Gallbladder (tissue), 1 donor: ENCODE results near the genes CHURC1 and FNTB.

GRCh38 chr14:64569082-64569430 is 19.3 kb downstream of the PPP1R36 start:
- PRO-cap, result no peak

- PRO-cap, result no peak
Observed at GRCh38 chr14:64648524-64648933, 55.7 kb upstream of the PLEKHG3 start.

DNA sequence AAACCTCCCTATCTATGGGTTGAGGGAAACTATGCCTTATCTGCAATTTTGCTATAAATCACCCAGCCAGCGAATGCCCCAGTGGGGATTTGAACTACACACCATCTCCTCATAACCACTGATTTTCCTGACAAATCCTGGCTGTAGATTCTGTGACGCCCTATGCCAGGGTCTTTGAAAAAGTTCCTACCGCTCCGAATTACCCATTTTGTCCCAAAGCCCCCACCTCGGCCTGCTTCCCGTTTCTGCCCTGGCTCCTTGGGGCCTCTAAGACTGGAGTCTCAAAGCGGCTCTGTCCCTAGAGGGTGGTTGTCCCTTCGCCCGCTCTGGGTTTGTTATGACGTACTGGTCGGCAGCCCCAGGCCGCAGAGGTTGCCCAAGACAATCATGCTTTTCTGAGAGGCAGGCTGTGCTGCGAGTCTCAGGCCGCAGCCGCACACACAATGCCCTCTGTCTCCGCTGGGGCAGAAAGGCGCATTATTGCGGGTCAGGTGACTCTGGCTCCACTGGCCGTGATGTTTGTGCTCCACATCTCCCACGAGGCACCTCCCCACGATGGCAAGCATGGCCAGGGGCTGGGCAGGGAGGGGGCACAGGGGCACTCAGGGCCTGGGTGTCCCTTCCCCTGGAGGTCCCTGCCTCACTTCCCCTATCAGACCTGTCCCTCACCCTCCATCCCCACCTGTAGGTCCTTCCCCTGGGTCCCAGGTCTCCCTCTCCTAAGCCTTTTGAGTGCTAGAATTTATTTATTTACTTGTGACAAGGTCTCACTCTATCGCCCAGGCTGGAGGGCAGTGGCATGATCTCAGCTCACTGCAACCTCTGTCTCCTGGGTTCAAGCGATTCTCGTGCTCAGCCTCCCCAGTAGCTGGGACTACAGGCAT is 21.0 kb upstream of the PLEKHG3 start:
- PRO-cap, result no peak

DNA sequence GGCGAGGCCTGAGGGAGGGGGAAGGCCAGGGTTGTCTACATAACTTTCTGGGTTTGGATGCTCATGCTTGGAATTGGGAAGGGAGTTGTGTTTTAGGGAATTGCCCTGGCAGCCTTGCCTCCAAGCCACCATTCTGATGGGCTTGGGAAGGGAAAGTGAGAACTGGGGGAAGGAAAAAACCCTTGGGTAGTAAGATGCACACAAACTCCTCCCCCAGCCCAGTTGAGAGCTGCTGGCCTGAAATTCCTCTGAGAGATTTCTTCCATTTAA is 13.0 kb downstream of the PLEKHG3 start:
- PRO-cap, result no peak

DNA sequence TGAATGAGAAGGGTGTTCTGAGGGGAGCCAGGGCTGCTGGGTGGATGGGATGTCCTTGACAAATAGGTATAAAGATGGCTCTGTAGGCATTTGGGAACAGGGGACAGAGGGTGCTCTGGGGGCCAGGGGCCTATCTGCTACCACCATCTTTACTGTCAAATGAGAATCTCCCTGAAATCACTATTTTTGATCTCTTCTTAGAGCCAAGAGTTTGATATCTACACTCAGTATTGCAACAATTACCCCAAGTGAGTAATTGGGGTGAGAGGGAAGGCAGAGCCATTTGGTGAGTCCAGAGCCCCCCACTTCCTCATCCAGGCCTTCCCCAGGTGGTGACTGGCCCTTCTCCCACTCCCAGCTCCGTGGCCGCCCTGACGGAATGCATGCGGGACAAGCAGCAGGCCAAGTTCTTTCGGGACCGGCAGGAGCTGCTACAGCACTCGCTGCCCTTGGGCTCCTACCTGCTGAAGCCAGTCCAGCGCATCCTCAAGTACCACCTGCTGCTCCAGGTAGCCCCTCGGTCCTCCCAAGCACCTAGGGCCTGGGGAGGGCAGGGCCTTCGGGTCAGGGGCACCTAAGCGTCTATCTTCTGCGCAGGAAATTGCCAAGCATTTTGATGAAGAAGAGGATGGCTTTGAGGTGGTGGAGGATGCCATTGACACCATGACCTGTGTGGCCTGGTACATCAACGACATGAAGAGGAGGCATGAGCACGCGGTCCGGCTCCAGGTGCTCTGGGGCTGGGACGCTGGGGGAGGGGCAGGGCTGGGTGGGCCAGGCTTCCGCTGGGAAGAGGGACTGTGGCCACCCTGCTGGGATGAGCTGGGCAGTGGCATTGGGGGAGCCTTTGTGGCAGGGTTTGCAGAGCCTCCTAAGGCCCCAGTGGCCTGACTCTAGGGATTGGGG is 26.5 kb downstream of the PLEKHG3 start:
- PRO-cap, result no peak

DNA sequence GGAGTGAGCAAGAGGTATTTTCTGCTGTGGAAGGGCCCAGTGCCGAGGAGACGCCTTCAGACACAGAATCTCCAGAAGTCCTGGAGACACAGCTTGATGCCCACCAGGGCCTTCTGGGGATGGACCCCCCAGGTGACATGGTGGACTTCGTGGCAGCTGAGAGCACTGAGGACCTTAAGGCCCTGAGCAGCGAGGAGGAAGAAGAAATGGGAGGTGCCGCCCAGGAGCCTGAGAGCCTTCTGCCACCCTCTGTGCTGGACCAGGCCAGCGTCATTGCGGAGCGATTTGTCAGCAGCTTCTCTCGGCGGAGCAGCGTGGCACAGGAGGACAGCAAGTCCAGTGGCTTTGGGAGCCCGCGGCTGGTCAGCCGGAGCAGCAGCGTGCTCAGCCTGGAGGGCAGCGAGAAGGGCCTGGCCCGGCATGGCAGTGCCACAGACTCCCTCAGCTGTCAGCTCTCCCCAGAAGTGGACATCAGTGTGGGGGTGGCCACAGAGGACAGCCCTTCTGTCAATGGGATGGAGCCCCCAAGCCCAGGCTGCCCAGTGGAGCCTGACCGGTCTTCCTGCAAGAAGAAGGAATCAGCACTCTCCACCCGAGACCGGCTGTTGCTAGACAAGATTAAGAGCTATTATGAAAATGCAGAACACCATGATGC is 37.0 kb downstream of the PLEKHG3 start:
- PRO-cap, result no peak

- PRO-cap, result no peak
Observed at GRCh38 chr14:64748538-64749297, 44.5 kb downstream of the PLEKHG3 start.

DNA sequence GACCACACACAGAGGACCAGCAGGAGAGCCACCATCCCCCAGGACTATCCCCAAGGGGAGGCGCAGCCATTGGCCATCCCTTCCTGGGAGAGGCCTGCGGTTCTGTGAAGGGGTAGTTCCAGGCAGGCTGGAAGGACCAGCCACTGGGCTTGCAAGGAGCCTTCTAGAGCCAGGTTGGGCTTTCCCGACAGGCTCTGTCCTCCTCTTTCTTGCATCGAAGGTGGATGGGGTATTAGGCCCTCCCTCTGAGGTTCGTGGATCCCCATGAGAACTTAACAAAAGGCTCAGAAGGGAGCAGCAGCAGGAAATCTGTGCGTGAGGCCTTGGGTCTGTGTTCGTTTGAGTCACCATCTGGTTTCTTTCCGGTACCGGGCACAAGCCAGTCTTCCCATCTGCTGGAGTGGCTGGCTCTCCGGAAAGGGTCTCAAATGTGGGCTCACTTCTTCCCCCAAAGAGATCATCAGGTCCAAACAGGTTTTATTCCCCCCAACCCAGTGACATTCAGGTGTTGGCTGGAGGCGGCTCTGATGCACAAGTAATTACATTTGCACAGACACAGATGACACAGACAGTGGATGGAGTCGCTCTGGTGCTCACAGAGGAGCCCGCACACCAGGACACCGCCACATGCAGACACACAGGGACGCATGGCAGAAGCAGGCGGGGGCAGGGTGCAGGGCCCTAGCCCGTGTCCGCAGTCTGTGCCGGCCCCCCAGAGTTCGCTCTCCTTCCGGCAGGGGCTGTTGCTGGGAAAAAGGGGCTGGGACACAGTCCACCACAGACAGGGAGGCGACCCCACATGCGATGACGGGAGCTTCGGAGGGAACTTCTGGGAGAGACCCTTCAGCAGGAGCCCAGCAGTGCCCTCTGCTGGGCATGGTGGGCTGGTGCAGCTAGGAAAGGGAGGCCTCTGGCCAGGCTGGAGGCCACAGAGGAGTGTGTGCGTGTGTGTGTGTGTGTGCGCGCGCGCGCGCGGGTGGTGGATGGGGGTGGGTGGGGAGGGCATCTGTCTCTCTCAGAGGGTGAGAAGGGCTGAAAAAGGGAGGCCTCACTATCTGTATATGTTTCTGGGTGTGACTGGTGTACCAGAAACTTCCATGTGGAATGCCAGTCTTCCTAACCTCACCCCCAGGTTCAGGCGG is 60.2 kb downstream of the PLEKHG3 start:
- PRO-cap, result no peak

DNA sequence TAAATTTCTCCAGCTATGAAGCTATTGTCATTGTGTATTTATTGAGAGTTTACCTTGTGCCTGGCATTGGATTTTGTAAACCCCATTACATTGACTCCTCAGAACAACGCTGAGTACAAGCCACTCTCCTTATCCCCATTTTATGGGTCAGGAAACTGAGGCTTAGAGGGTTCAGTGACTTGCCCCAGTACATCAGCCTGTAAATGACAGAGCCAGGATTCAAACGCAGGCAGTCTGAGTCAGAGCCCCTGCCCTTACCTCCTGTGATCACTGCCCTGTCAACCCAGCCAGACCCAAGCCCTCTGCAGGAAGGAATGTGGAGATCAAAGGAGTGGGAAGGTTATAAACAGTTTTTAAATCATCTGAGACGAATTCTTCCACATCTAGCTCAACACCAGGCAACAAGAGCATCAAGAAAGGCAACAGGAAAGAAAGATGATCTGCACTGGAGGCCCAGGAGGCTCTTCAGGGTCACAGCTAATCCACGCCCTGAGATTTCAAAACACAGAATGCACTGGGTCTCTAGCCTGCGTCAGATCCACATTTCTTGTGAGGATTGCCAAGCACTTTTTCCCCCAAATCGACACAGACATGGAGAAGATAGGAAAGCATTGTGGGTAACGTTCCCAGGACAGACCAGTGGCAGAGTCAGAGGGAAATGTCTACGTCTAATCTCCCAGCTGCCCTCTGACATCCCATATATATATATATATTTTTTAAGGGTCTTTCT is 38.5 kb downstream of the SPTB start:
- PRO-cap, result no peak

DNA sequence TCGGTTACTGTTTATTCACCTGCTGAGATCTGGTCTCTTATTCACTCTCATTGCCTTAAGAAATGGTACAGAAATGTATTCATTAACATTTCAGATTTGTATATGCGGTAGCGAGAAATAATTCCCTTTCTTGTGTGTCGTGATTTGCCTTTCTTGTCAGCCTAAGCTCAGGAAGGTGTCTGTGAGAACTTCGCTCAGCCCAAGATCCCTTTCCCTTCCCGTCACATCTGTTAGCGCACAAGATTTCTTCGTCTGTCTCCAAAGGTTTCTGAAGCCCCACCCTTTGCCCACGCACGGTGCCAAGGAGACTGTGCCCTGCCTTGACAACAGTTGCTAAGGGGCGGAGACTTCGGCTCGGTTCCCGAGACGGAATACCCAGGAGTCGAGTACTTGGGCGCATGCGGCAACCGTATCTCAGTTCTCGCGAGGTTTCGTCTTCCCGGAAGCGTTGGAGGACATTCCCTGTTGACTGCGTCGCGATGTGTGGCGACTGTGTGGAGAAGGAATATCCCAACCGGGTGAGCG is at the start of gene CHURC1:
Gene CHURC1 (plus strand): TSS at position 439 of the 525 bp plus-strand sequence.
- PRO-cap, result bidirectional peak, plus-strand start at position 442 of the sequence, minus-strand start at position 212 of the sequence

DNA sequence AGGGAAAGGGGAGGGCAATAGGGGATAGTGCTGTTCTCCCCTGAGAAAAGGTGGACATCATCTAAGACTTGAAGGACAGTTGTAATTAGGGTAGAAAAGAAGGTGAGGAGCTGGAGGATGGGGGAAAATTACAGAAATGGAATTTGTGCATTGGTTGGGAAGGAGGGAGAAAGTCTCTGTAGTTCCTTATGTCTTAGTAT is 1.1 kb downstream of the CHURC1 start:
- PRO-cap, result no peak

DNA sequence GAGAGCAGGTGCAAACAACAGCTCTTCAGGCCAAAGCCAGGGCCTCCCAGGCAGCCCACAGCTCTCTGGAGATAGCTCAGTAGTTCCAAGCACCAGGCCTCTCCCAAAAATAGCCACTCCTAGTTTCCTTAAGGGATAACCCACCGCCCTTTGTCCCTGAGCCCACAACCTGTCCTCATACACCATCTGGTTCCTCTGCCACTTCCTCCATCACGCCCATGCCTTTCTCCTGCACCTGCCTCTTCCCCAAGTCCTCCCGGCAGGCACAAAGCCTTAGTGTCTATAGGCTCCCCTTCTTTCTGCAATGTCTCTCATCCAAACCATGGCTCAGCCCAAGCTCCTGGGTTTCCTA is 2.1 kb downstream of the RAB15 start:
- PRO-cap, result no peak

DNA sequence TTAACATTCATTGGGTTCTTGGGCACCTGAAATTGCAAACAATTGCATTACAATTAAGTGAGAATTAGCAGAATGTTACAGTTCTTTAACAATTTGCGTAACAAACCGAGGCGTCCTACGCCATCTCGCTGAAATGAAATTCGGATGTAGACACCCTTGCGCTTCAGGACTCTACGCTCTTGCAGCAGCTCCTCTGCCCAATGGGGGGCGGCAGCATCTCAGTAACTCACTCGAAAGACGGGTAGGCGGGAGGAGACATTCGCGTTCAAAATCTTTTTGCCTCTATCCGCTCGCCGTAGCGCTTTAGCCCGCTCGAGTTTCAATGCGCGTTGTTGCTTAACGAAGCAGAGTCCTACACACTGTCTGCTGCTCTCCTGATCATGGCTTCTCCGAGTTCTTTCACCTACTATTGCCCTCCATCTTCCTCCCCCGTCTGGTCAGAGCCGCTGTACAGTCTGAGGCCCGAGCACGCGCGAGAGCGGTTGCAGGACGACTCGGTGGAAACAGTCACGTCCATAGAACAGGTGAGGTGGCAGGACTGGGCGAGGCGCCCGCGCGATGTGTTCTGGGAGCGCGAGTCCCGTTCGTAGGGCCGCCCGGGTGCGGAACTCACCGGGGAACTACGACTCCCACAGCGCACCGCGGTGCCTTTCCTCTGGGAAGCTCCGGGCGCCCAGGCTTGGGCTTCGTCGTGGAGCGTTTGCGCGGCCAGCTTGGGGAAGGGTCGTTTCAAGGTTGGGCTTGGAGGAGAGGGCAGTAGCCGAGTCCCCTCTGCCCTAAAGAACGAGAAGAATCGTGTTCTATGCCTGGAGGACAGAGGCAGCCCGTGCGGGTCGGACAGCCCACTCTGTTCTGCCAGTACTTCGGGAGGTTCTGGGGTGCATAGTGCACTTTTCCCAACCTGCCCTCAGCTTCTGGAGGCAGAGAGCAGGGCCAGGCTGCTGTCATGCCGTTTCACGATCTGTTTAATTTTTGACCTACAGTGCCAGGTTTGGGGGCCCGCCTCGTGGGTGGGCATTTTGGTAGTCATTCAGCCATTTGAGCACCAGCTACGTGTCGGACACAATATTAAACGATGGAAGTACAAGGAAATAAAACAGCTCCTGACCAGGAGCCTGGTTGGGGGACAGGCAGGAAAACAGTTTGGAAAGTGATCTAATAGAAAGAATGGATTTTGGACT is at the start of gene FNTB:
Gene FNTB (plus strand): TSS at position 322 of the 1,181 bp plus-strand sequence.
- PRO-cap, result bidirectional peak, plus-strand start at position 306 of the sequence, minus-strand start at position 195 of the sequence; bidirectional peak, plus-strand start at position 632 of the sequence, minus-strand start at position 499 of the sequence

DNA sequence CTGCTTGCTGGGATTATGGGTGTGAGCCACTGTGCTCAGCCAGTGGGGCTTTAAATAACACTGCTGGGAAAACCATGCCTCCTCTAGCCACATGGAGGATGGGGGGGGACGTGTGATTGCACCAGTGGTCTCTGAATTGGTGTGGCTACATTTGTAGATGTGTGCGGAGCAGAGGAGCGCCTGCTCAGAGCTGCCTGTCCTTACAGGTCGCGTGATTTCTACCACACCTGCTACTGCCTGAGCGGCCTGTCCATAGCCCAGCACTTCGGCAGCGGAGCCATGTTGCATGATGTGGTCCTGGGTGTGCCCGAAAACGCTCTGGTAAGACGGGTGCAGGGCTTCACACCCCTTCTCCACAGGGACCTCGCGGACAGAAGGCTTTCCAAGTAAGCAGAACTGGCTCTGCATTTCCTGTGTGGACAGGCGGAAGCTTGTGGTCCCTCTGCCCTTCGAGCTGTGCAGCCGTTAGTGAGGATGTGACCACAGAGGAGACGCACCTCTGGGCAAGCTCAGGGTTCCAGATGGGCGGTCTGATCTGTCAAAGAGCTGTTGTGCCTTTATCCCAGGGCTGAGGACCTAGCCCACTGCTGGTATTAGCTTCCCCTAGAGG is 47.8 kb downstream of the MAX start:
- PRO-cap, result no peak

GRCh38 chr14:65073639-65074154 is 28.6 kb downstream of the MAX start:
- PRO-cap, result unidirectional peak, minus-strand start at chr14:65073792

DNA sequence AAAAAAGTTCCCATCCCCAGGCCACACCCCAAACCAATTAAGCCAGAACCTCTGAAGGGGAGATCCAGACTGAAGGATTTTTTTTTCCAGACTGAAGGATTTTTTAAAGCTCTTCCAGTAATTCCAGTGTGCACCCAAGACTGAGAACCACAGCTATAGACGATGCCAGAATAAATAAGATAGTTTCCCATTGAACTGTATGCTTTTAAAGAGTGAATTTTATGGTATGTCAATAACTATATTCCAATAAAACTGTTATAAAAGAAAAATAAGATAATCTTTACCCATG is 2.2 kb upstream of the MAX start:
- PRO-cap, result no peak

- PRO-cap, result no peak
Observed at GRCh38 chr14:65230598-65230940, 128.3 kb upstream of the MAX start.

- PRO-cap, result no peak
Observed at GRCh38 chr14:65237824-65238554, 135.7 kb upstream of the MAX start.

GRCh38 chr14:65281739-65282498 is 130.6 kb upstream of the FUT8 start:
- PRO-cap, result no peak

DNA sequence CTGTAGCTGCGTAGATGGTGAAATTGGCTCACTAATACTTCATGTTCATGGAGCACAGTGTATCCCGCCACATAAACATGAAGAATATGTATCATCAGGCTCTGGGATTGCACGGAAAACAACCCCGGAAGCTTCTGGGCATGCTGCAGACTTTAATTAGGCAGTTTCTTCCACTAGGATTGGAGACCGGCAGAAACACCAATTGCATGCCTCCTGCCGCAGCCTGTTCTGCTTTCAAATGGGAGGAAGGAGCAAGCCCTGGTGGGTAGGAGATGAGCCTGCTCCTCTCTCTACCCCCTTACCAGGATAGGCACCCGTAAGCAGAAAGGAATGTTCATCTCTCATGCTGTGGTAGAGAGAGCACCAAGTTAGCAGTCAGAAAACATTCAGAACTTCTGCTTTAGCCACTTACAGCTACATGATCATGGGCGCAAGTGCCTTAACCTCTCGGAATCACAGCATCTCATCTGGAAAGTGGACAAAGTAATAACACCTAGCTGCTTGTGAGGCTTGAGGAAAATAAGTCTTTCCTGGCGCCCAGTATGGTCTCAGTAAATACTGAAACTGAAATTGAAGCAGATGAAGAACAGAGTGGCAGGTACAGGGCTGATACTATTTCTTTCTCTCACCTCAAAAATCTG is 129.9 kb upstream of the FUT8 start:
- PRO-cap, result no peak